ENCODE results near the genes KDM4A and KLF17.

DNA sequence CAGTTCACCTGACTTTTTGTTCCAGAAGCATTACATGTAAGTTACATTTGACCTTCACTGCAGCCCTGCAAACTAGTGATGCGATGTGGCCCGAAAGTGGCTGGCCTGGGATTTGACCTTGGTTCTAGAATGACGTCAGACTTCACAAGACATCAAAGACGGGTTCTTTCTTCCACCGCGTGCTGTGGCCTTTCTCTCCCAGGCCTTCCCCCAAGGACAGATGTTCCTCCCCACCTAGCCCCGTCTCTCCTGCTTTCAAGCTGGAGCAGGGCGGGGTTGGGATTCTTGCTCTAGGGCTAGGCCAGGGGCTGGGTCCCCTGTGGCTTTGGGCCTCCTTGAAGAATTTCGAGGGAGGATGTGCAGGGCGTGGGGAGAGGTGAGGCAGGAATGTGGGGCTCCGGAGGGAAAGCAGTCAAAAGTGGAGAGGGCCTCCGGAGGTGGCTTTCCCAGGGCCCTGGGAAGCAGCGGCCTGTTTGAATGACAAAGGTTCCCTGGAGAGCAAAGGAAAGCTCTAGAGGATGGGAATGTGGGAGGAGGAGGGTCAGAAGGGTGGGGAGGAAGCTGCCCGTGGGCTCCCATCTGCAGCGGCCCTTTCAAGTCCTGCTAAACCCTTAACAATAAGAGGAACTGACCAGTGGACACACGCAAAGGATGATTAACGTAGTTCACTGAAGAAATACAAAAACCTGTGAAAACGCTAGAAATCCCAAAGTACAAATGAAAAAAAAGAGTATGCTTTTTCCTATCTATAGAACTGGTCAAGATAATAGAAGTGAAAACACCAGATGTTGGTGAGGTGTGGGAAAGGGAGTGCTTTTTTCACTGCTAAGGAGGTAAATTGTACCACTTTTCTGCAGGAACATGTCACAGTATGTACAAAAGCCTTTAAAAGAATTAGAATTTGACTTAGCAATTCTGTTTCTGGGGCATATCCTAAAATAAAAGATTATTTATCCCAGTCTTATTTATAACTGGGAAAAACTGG lies 50.0 kb upstream of the SLC2A1 start:
- PRO-cap, result no peak

GRCh38 chr1:43207505-43208100 lies 35.5 kb downstream of the CFAP57 start:
- PRO-cap, result unidirectional peak, plus-strand start at chr1:43207837

- PRO-cap, result no peak
These were observed 28.3 kb upstream of the TMEM125 start for GRCh38 chr1:43241378-43242080.

- PRO-cap, result no peak
These were observed 2.6 kb upstream of the C1orf210 start for GRCh38 chr1:43288051-43288358.

GRCh38 chr1:43313660-43314123 lies 12.9 kb downstream of the TIE1 start:
- PRO-cap, result no peak

GRCh38 chr1:43330082-43330566 lies 7.5 kb upstream of the MPL start:
- PRO-cap, result no peak

DNA sequence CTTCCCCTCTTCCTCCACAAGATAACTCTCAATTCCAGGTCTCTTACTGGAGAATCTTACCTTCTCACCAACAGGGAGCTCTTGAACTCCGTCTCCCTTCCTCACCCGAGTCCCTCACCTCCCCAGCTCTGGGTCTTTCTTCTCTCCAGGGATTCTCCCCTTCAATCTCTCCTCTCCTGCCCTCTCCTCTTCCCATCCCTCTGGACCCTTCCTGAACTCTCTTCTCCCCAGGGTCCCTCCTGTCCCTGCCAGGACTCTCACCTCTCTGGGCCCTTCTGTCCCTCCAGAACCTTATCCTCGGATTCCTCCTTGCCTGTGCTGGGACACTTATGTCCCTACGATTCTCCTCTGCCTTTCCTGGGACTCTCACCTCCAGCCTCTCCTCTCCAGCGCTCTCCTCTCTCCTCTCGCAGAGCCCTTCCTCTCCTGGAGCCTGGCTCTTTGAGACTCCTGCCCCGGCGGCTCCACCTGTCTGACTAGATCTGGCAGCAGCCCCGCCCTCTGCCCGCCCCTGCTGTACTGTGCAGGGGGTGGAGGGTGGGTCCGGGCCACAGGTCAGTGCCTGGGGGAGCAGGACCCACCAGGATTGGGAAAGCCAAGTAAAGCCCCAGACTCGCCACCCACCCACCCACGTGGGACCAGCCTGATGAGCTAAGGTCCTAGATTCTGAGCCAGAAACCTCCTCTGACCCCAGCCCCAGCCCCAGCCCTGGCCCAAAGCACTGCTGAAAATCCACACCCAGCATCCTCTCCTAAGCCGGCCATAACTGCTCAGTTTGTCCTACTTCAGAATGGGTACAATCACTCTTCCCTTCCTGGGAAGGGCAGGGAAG lies 1.7 kb downstream of the ELOVL1 start:
- PRO-cap, result no peak

- PRO-cap, result no peak
These were observed 5.7 kb upstream of the ELOVL1 start for GRCh38 chr1:43373443-43374007.

DNA sequence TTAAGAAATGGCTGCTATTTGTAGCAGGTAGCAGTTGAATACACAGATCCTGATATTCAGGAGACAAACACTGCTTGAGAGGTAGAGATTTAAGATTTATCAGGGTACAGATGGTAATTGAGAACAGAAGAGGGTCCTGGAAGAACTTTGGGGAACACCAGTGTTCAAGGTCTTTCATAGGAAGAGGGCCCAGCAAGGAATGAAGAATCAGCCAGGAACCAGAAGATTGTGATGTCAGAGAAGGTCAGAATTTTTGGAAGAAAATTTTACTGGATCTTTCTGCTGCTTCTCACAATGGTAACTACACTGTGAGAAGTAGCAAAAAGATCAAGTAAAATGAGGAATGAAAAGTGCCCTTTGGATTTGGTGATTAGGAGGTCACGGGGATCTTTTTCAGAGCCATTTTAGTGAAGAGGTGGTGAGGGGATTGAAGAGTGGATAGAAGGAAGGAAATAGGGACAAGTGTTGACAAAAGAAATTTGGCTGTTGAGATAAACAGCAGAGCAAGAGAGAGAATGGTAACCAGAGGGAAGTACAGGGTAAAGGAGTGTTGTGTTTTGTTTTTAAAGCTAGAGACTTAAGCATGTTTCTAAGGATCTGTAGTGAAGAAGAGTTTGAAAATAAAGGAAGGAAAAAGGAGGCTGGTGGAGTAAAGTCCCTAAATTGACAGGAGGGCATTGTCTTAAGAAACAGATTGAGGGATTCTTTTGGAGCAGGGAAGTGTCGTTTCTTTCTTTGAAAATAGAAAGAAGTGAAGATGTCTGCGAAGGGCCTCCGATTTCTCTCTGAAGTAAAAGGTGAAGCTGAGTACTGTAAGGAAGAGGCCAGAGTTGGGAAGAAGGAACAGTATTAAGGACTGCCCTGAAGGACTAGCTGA lies 28.2 kb downstream of the SZT2 start:
- PRO-cap, result no peak

GRCh38 chr1:43419623-43420425 lies 30.1 kb downstream of the SZT2 start:
- PRO-cap, result no peak

GRCh38 chr1:43595556-43596172 lies 54.3 kb upstream of the KDM4A start:
- PRO-cap, result no peak

DNA sequence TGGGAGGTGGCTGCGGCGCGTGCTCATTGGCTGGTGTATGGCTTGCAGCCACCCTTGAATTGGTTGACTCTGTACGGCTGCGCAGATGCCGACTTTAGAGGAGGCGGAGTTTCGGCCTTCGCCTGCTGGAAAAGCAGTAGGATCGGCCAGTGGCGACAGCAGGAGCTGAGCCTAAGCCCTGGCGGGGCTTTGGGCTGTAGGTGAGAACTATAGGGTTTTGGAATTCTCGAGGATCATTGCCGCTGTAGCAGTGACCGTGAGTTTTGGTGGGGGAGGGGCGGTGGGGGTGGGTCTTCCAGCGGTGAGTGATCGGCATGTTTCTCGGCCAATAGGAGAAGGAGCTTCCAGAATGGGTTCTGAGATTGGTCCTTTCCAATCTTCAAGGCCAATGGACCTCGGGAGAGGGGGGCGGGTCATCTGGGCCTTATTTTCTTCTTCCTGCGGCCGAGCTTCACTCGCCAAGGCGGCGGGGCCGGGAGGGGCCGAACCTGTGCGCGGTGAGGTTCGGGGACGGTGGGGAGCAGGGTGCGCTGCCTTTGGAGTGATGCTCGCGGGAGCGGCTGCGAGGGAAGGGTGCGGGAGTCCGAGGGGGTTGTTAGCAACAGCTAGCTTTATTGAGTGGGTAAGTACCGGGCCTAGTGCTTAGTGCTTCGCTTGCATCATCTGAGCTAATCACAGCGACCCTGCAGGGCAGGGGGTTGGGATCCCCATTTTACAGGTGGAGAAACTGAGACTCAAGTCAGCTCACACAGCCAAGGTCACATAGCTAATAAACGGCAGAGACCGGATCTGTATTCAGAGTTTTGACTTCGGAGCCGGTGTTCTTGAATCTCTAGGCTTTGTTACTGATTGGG lies at the start of gene KDM4A:
KDM4A (plus strand) TSS at position 97 of the 854 bp plus-strand sequence.
- PRO-cap, result bidirectional peak, plus-strand start at position 97 of the sequence, minus-strand start outside the sequence; unidirectional peak, plus-strand start at position 388 of the sequence; unidirectional peak, plus-strand start at position 427 of the sequence; unidirectional peak, plus-strand start at position 461 of the sequence

DNA sequence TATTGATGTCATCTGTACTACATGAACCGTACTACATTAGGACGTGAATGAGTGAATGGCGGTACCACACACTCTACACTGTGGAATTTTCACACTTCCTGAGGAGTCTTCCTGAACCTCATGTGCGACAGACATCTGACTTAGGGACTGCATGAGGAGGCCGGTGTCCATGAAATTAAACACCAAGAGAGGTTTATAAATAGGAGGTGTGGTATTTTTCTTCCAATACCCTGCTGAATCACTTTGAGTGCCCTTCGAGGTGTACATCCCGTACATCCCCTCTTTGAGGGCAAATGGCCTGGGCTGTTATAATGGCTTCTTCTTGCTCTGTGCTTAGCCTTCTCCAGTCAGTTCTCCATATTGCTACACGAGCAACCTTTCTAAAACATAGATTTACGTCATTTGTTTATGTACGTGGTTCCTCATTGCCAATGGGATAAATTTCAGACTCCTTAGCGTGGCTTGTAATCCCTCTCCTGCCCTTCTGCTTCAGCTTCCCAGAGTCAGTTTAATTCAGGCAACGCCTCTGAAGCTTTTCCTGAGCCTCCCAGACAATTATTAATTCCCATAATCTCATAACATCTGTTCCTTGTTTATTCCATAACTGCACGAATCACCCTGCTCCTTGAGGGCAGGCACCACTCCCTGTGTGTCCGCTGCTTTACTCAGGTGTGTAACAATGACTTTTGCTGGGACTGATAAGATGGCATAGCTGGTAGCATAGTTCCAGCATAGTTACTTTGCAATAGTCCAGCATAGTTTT lies 9.4 kb downstream of the ST3GAL3 start:
- PRO-cap, result no peak

GRCh38 chr1:43915987-43916504 lies 17.6 kb upstream of the ARTN start:
- PRO-cap, result no peak

DNA sequence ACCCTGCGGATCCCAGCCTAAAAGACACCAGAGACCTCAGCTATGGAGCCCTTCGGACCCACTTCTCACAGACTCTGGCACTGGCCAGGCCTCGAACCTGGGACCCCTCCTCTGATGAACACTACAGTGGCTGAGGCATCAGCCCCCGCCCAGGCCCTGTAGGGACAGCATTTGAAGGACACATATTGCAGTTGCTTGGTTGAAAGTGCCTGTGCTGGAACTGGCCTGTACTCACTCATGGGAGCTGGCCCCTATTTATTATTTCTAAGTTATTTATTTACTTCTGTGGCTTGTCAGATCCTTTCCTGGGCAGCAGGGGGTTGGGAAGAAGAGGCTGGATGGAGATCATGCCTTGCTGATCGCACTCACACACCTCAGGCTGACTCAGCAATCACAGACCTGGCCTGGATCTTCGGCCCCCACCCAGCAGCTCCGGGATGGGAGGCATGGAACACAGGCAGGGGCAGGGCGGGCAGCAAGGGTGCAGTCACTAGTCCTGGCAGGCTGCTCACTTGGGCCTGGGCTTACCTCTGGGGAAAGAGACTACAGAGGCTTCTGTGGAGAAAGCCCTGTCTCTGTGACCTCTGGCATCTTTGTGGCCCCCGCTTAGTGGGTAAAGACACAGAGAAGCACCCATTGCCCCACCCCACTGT lies 3.5 kb downstream of the ARTN start:
- PRO-cap, result no peak

- PRO-cap, result no peak
These were observed 864 bp upstream of the CCDC24 start for GRCh38 chr1:43990289-43991180.

DNA sequence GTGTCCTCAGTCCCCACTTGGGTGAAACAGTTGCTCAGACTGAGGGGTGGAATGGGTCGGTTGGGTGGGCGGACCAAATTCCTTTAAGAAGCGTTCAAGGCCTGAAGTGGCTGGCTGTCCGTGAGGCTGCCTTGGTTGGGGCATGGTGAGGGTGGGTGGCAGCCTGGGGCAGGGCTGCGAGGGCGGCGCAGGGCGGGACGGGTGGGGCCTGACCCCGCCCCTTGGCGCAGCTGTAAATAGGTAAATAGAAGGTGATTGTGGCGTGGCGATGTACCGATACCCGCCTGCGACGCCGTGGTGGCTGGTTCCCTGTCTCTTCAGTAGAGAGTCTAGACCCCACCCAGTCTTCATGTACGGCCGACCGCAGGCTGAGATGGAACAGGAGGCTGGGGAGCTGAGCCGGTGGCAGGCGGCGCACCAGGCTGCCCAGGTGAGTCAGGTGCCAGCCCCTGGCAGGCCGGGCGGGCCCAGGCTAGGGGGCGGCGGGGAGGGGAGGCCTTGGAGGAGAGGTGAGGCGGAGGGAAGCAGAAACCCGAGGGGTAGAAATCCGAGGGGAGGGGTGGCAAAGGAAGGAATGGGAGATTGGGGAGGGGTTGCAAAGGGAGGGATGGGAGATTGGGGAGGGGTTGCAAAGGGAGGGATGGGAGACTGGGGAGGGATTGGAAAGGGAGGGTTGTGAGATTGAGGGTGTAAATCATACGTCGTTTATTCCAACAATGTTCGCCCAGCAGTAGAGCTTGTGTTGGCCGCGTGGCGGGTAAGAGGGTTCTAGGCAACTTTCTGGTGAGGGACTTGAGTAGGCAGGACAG lies at the start of gene KLF17:
KLF17 (plus strand) TSS at position 263 of the 809 bp plus-strand sequence.
- PRO-cap, result no peak

GRCh38 chr1:44631050-44631811 lies 43.0 kb downstream of the TMEM53 start:
- PRO-cap, result no peak

DNA sequence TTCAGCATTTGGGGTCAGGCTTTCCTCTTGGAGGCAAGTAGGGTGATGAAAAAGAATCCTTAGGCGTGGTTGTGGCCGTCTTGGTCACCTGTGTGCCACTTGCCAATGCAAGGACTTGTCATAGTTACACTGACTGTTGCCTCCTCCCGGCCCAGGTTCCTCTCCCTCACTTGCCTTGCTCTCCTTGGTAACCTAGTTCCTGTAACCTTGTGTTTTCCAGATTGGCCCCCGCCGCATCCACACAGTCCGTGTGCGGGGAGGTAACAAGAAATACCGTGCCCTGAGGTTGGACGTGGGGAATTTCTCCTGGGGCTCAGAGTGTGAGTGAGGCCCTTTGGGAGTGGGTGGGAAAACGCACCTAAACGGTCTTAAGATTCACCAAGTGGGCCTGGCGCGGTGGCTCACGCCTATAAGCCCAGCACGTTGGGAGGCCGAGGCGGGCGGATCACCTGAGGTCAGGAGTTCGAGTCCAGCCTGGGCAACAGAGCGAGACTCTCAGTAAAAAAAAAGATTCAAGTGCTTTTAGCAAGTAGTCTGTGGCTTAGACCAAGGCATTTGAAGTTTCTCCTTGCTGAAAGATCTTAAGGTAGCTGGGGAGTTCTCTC lies 1.2 kb downstream of the RPS8 start:
- PRO-cap, result no peak

GRCh38 chr1:44799633-44800243 lies 439 bp upstream of the PLK3 start:
- PRO-cap, result bidirectional peak, plus-strand start at chr1:44799938, minus-strand start at chr1:44799906; bidirectional peak, plus-strand start at chr1:44800317, minus-strand start at chr1:44800155

Data from paraaortic lymph node (tissue), 1 donor.